Camera-type eye (tissue), 1 donor: Measurements from ENCODE around the genes NOMO1 and ABCC1.

DNA sequence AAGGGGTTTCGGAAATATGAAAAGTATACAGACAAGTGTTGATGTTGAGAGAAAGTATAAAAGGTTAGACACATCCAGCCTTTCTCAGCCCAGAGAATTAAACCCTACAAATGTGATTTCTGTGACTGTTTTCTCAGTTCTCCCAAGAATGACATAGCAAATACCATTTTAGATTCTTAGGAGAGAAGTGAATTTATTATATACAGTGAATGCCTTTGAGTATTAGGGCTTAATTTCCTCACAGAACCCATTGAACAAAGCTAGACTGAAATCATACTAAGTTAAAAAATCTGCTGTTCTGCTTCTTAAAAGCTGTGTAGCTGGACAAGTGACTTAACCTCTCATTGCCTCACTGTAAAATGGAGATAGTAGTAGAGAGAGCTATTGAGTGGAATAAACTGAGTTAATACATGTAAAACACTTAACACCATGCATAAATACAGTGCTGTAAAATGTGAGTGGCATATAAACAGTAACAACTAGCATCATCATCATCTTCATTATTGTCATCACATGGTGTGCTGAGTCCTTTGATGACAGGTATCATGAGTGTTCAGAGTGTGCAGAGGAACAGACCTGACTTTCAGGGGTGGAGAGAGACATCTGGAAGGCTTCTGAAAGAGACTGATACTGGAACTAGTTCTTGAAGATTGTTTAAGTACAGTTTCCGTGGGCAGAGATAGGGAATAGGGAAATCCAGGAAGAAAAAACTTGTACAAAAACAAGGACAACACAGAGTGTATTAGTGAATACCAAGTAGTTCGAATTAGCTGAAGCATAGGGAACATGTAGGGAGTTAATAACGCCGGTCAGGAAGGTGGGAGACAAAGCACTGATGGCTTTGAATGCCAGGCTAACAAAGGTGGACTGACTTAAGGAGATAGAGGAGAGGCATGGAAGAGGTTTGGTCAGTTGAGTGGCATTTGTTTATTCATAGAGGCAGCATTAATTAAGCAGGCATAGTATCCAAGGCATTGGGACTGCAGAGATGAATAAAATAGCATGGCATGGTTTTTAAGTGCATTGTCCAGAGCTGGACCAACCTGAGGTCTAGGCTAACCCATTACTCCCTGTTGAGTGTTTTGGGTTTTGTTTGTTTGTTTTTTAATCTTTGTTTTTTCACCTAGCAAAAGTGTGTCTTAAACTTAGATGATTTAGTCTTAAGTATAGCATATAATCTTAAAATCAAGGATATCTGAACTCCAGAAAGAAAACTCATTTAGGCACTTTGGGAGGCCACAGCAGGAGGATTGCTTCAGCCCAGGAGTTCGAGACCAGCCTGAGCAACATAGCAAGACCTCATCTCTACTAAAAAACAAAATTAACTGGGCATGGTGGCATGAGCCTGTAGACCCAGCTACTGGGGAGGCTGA, 105.7 kb downstream of the MRTFB start:
- RAMPAGE, long total RNA = no peak

GRCh38 chr16:14301184-14301805, 230.2 kb downstream of the MRTFB start:
- RAMPAGE, long total RNA = no peak

DNA sequence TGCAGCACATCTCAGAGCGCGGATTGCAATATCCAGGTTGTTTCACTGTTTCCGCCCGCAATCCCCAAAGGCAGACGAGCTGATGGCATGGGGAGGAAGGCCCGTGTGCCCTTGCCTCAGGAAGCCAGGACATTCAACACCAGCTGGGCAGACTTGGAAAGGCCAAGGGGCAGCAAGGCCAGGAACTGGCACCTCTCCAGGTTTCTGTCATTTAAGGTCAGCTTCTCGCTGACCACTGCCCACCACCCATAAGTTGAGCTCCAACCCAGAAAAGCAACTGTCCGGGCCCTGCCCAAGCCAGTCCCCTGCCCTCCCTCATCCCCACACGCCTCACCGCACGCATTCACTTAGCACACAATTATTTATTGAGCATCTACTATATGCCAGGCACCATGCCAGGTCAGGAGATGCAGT, 274.7 kb downstream of the MRTFB start:
- RAMPAGE, long total RNA = no peak

DNA sequence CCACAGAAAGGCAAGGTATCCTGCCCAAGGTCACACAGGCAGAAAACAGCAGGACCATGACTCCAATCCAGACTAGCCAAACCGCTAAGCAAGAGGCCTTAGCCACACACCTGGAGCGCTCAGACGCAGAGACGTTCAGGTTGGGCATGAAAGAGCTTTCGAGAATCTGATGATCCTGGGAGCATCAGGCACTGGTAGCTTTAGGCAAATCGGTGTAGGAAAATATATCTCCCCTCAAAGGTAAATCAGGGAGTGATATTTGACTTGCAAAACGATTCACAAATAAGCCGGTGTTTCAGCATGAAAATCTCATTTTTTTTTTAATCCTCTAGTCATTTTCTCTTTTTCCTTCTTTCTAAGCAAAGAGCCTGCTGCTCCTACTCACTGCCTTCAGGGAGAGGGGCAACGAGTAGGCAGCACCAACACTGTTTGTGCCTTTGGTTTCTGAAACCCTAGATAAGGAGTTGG, 279.0 kb downstream of the MRTFB start:
- RAMPAGE, long total RNA = no peak

DNA sequence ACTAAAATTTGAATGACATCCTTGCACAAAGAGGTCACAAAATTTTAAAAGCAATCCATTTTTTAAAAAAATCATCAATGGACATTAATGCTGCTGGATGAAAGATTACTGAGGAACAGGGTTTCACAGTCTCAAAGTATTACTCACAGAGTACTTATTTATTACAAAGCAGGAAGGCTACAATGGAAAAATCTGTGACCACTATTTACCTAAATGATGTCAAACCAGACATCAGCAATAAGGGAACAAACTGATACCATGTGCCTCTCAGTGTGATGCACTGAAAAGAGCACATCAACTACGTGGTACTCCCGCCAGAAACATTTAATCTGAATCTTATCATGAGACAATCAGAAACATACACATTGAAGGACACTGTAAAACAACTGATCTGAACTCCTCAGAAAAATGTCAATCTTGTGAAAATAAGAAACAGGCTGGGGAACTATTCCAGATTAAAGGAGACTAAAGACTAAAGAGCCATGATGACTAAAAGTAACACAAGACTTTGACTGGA, 124.2 kb downstream of the PARN start:
- RAMPAGE, long total RNA = no peak

DNA sequence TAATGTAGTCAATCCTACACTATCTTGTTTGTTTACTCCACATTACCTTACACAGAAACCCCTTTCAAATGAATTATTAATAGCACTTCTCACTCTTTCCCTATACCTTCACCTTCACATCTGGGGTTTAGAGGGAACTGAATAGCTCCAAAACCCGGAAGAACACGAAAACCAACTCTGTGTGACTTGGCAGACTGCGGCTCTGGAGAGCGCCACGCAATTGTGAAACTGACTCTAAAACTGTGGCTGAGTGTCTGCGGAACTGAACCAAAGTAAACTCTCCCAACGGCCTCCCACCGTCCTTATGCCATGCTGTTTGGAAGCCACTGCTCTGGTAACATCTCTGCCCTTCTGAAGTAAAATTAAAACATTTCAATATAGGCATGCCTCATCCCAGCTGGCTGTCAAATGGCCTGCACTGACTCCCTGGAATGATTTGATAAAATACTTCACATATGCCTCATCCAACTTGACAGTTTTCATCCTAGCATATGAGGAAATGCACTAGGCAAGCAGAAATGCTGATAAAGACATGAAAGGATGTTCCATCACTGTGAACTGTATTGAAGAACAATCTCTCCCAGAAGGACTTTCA, 70.3 kb downstream of the PARN start:
- RAMPAGE, long total RNA = no peak

GRCh38 chr16:14632272-14632512, 559 bp upstream of the BFAR start:
- RAMPAGE, long total RNA = no peak

GRCh38 chr16:14833494-14833900, at the start of gene NOMO1:
TSS of gene NOMO1 (plus strand) at chr16:14833721.
- RAMPAGE, long total RNA = no peak

GRCh38 chr16:15025831-15027003, 29.7 kb downstream of the NTAN1 start:
- RAMPAGE, long total RNA = no peak

DNA sequence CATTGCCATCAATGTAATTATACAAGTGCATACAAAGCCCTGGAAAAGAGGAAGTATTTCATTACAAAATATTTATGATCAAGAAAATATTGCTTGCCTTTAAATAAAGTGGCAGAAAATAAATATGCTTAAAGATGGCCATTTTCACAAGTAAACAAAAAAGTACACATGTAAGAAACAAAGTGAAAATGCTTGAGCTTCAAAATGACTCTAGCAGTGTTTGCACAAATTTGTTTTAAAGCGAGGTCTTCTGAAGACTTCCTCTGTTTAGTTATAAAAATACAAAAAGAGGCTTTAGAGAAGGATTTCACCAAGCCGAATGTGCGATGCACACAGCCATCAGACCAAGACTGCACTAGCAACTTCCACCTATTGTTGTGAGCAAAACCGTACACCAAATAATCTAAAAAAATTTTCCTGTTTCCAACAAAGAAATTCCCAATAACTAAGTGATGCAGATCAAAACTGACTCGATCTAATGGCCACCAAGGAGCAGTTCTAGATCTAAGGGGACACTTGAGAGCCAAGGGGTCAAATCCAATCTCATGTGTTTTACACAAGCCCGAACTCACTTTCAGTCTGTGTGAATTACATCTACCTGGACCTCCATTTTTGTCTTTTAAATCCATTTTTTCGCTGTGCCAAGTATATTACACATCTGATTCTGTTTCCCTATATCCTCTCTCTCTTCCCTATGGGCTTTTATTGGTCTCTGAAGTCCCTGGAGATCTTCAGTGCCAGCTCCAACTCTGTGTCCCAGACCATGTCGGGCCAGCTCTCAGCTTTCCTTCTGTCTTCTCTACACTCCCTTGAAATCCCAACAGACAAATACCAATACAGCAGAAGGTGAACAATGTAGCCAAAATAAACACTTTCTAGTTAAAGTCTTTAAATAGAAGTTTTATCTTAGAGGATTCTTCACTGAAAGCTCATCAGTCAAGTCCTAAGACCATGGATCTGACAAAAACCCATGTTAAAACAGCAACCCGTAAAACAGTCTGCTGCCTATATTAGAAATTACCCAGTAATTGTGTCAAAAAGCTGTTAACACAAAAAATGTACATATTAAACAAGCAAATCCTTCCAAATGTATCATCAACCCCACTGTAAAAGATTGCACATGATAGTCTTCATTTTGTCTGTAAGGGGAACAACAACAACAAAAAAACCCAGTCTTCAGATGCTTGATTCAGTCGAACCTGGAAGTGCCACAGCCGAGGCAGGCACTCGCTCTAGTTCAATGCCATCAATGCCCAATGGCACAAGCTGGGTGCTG, 5.0 kb upstream of the NTAN1 start:
- RAMPAGE, long total RNA = no peak

GRCh38 chr16:15144169-15144680, 50.2 kb upstream of the RRN3 start:
- RAMPAGE, long total RNA = no peak

DNA sequence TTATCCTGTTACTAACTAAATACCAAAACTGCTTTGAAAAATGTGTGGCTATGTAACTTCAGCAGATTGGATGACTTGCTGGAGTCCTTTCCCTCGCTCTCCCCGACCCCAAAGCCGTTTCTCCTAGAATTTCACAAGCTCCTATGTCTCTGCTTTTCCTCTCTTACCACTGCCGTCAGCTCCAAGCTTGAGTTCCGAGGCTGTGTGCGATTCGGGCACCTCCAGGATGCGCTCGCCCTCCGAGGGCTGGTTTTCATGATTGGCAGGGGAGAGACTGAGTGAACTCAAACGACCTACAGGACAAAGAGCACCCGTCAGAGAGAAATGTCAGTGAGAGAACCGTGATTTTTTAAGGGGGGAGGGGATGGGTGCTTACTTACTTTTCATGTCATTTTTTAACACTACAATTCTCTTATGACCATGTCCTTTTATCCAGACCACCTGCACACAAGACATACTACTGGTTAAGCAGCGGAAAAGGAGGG, 42.7 kb downstream of the MARF1 start:
- RAMPAGE, long total RNA = no peak

DNA sequence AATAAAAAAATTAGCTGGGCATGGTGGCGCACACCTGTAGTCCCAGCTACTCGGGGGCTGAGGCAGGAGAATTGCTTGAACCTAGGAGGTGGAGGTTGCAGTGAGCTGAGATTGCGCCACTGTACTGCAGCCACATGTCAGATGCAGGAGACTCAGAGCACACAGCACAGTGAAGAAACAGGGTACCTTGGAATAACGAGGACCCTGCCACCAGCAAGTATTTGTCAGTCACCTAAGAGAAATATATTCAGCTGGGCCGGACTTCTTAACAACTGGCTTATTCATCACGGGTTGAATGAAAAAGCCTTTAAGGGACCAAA, 22.2 kb downstream of the NDE1 start:
- RAMPAGE, long total RNA = no peak

DNA sequence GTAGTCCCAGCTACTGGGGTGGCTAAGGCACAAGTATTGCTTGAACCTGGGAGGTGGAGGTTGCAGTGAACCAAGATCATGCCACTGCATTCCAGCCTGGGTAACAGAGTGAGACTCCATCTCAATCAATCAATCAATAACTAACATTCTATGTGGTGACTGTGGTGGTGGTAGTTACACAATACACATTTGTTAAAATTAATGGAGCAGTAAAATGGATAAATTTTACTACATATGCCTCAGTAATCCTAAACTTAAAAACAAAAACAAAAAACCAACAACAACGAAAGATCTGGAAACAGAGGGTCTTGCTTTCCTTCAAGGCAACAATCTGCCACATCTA, 78.0 kb downstream of the NDE1 start:
- RAMPAGE, long total RNA = no peak

DNA sequence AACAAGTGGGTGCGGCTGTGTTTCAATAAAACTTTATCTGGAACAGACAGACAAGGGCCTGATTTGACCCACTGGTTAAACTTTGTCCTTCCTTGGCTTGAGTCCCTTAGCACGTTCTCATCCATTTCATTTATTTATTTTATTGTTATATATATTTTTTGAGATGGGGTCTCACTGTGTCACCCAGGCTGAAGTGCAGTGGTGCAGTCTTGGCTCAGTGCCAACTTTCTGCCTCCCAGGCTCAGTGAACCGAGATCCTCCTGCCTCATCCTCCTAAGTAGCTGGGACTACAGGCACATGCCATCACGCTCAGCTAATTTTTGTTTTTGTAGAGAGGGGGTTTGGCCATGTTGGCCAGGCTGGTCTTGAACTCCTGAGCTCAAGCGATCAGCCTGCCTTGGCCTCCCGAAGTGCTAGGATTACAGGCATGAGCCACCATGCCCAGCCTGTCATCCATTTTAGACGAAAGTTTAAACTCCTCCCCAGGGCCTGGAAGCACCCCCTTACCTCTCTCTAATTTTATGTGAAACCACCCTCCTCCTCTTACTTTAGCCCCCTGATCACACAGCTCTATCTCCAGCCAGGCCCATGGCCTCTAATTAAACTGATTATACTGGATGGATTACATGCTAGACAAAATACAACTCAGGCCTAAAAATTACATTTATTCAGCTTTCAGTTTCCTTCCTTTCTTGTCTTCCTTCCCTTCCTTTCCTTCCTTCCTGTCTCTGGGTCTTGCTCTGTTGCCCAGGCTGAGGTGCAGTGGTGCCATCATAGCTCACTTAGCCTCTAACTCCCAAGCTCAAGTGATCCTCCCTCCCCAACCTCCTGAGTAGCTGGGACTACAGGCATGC, 64.0 kb downstream of the MYH11 start:
- RAMPAGE, long total RNA = no peak

GRCh38 chr16:15807635-15808290, 49.1 kb downstream of the MYH11 start:
- RAMPAGE, long total RNA = no peak

DNA sequence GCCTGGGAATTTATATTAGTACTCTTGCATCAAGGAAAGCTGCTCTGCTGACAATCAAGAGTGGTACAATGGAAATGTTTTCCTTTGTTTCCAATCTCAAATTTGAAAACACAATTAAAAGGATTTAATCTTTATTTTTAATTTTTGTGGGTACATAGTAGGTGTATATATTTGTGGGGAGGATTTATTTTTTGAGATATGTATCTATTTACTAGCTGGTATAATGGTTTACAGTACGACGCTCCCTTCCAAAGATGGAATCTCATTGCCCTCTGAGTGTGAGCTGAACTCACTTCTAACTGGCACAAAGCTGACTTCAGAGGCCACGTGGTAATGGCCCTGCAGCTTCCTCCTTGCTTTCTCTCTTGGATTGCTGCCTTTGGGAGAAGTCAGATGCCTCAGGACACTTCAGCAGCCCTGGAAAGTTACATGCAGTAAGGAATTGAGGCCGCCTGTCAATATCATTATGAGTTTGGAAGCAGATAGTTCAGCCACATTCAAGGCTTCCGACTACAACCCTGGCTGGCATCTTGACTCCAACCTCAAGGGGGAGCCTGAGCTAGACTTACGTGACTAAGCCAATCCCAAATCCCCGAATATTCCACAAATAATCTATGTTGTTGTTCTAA, 13.8 kb downstream of the CEP20 start:
- RAMPAGE, long total RNA = no peak

DNA sequence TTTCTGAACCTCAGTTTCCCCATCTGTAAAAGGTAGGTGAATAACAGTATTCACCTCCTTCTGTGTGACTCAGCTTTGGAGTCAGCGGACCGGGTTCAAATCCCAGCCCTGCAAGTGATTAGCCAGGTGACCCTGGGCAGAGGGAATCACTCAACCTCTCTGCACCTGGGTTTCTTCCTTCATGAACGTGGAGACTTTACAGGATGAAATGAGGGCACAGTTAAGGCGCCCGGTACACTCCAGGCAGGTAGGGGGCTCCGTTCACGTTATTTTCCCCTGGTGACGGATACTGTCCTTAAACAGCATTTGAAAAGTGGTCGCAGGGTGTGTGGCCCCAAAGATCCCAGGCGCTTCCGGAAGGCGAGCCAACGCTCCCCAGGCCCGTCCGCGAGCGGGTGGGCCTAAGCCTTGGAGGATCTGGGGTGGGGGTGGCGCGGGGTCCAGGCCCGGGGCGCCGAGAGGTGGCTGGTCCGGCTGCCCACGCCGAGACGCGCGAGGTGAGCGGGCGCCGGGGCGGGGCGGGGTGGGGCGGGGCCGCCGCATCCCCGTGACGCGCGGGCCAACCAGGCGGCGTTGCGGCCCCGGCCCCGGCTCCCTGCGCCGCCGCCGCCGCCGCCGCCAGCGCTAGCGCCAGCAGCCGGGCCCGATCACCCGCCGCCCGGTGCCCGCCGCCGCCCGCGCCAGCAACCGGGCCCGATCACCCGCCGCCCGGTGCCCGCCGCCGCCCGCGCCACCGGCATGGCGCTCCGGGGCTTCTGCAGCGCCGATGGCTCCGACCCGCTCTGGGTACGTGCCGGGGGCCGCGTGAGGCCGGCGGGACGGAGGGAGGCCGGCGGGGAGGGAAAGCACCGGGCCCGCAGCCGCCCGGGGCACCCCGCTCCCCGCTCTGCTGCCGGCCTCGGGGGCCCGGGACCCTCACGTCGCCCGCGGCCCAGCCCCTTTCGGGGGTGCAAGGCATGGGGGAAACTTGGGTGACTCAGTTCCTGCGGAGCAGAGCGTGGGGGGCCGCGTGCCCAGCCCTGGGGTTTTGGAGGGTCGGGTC, at the start of gene ABCC1:
Gene ABCC1 (plus strand): TSS at position 603 of the 1,042 bp plus-strand sequence.
- RAMPAGE, long total RNA = no peak

DNA sequence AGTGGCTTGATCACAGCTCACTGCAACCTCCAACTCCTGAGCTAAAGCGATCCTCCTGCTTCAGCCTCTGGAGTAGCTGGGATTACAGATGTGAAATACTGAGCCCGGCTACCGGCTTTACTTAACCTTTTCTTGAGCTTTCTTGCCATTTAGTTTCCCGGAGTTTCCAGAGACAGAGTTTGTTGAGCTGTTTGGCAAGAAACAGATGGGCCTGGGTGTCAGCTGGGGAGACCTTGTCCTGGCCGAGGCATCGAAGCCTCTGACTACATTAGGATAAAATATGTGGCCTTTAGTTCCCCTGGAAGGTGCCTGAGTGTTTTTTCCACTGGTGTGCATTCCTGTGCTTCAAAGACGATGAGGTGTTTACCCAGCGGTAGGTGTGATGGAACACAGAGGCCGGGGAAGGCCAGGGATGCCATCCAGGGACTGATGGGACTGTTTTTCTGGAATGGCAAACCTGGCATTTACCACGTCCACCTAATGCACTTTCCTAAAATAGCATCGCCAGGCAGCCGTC, 113.0 kb downstream of the ABCC1 start:
- RAMPAGE, long total RNA = no peak

GRCh38 chr16:16221376-16221861, 1.9 kb downstream of the ABCC6 start:
- RAMPAGE, long total RNA = no peak